ENCODE measurements around a stretch of chr20.

DNA sequence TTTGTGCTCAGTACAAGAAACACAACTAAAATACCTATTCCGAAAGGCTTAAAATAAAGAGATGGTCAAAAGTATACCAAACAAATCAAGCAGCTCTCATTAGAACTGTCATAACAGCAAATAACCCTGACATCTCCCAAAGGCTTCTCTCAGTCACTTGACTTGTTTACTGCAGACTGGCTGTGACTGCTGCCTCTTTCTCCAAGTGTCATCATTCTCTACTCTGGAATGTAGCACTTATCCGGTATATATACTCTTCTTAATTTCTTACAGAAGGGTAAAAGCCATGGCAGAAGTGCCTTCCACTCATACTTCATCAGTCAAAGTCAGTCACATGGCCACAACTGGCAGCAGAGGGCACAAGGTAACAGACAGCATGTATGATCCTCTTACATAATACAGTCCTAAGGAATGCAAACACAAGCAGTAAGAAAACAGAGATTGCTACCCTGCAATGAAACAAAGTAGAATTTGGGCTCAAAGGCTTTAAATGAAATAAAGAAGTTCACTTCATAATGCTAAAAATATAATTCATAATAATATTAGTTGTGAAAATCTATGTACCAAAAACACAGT lies 9.3 kb downstream of the NAPB start:
- PRO-cap = no peak
- RAMPAGE, long total RNA, 4 experiments = no peak in any of the 4 experiments

GRCh38 chr20:23456237-23457204 lies 3.8 kb upstream of the CST11 start:
- PRO-cap = no peak
- RAMPAGE, long total RNA, 4 experiments = no peak in any of the 4 experiments

- PRO-cap = no peak
- RAMPAGE, long total RNA, 4 experiments = no peak in any of the 4 experiments
Measured at GRCh38 chr20:23552192-23552611, 16.1 kb downstream of the CST9L start.

GRCh38 chr20:23756769-23757149 lies 6.0 kb upstream of the CST1 start:
- PRO-cap = no peak
- RAMPAGE, long total RNA, 4 experiments = no peak in any of the 4 experiments

- PRO-cap = no peak
- RAMPAGE, long total RNA, 4 experiments = no peak in any of the 4 experiments
Measured at GRCh38 chr20:23874736-23875384, 4.7 kb downstream of the CST5 start.

DNA sequence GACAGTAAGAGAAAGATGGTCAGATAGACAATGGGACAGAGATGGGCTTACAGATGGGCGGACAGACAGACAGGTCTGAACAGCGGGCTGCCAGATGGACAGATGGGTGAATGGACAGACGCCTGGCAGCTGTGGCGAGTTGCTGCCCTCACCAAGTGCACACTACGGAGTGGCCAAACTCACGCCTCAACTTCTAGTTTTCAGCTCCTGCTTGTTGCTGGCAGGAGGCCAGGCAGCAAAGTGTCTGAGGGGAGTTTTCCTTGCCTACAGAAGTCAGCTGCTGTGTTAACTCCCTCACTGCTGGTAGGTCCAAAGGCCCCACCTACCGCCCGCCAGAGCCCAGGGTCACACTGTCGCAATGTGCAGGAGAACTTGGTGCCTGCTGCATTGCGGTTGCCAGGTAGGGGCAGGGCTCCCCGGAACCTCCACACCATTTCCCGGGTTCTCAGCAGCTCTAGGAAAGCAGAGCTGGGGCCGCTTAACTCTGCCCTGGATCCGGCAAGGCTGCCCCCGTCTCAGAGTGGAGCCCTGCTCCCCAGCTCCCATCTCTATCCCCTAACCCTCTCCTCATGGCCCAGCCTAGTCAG lies 7.5 kb downstream of the GGTLC1 start:
- PRO-cap = no peak
- RAMPAGE, long total RNA, 4 experiments = no peak in any of the 4 experiments

- PRO-cap = no peak
- RAMPAGE, long total RNA, 4 experiments = no peak in any of the 4 experiments
Measured at GRCh38 chr20:24502082-24502666, 32.7 kb downstream of the SYNDIG1 start.

- PRO-cap = no peak
- RAMPAGE, long total RNA, 4 experiments = start-site peak on the plus strand in 2 of 4 experiments, at chr20:24931281-24931393 at its widest, 5 to 8 reads per replicate
Measured at GRCh38 chr20:24930991-24931919, 17.8 kb upstream of the CST7 start.

- PRO-cap = no peak
- RAMPAGE, long total RNA, 4 experiments = no peak in any of the 4 experiments
Measured at GRCh38 chr20:24959522-24959940, 10.5 kb downstream of the CST7 start.

DNA sequence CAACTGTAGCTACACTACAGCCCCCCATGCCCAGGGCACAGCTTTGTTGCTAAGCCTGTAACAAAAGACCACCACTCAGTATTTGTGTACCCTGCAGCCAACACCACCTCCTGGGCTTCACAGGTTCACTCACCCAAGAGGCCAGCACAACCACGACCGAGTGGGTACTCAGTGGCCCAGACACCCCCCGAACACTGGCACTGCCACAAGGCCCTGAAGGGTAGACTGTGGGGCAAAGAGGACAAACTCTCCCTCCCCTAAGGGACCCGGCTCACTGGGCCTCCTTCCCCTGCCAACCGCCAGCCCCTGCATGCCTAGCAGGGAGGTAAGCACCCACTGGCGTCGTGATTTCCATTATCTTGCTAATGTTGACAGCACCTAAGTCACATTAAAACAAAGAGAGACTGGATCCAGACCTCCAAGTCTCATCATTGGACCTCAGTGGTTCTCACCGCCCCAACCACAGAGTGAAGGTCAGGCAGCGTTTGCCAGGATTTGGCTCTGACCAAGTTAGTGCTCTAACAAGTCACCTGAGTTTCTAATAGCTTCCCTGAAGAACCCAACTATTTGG lies 13.9 kb upstream of the APMAP start:
- PRO-cap = no peak
- RAMPAGE, long total RNA, 4 experiments = start-site peak on the minus strand in 2 of 4 experiments, centred at positions 80 to 359 of the sequence, 8 to 36 reads per replicate

DNA sequence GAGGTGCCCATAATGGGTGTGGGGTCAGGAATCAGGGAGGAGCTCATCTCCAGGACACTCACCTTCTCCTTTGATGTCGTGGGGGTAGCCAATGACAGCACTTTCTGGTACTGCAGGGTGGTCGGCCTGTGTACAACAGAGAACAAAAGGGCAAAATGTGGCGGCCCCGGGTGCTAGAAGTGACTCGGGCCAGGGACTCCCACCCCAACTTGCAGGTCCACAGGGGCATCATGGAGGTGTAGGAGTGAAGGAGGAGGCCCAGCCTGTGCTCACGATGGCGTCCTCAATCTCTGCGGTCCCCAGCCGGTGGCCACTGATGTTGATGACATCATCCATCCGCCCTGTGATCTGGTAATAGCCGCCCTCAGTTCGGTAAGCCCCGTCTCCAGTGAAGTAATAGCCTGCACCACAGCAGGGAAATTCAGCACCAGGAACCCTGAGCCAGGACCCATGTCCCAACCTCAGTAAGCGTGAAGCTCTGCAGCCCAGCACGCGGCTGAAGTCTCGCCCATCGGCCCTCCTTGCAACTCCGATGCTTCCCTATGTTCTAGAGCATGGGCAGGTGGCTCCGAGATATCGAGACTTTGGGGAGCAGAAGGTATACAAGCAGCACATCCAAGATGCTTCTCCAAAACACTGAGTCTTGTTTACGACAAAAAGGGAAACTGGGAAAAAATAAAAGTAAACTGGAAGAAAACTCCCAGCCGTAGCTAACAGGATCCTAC lies 20.1 kb upstream of the APMAP start:
- PRO-cap = no peak
- RAMPAGE, long total RNA, 4 experiments = no peak in any of the 4 experiments

DNA sequence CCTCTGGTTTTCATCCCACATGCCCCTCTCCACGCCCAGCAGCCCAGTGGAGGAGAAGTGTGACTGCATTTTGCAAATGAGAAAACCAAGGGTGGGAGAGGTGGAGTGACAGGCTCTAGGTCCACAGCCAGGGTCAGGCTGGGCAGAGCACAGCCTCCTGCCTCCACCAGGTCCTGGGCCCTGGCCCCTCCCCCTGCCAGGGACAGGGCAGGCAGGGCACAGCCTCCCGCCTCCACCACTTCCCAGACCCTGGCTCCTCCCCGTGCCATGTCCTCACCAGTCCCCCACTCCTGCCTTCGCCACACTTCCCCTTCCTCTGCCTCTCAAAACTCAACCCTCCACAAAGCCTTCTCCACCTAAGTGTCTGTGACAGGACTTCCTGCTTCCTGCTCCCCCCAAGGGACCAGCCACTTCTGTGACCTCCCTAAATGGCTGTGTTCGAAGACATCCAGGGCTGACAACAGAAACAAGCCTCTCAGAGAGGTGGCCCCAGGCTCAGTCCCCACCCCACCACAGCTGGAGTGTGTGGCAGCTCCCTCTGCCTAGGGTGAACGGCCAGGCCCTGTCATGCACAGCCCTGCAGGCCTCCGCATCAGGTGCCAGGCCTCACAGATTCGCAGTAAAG lies 14.9 kb downstream of the ACSS1 start:
- PRO-cap = no peak
- RAMPAGE, long total RNA, 4 experiments = no peak in any of the 4 experiments

GRCh38 chr20:25197648-25197998 lies 2.1 kb downstream of the ENTPD6 start:
- PRO-cap = unidirectional peak, minus-strand start at chr20:25197947
- RAMPAGE, long total RNA, 4 experiments = no peak in any of the 4 experiments

DNA sequence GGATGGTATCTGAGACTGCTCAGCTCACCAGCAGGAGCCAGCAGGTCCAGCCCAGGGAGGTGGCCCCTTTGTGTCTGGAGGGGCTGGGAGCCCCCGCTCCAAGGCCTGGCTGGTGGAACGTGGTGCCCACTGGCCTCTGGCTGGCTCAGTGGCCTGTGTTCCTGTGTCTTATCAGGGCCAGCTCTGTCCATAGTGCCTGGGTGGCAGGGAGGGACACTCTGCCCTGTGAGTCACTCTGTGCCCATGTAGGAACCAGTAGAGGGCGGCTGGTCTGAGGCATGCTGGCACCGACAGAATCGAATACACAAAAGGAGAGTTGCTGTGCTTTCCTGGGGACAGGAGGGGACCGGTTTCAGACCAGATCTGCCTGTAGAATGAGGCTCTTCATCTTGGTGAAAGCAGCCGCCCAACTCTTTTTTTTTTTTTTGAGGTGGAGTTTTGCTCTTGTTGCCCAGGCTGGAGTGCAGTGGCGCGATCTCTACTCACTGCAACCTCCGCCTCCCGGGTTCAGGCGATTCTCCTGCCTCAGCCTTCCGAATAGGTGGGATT lies 7.5 kb downstream of the PYGB start:
- PRO-cap = bidirectional peak, plus-strand start at position 197 of the sequence, minus-strand start at position 185 of the sequence
- RAMPAGE, long total RNA, 4 experiments = no peak in any of the 4 experiments

DNA sequence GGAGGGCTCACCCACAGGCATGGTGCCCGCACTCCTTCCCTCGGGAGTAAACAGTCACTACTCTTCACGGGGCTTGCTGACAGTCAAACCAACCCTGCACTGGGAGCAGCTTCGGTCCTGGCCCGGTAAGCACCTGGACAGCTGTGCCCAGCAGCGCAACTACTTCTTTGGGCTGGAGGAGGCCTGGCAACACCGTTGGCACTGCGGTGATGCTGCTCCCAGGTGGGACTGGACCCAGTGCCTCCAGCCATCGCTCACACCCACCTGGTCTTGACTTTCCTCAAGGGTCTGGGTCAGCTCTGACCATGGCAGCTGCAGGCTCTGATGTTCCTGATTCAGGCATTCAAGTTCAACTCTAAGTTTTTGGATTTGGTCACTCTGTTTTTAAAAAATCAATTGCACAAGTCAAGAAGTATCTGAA lies 53.8 kb downstream of the GINS1 start:
- PRO-cap = no peak
- RAMPAGE, long total RNA, 4 experiments = start-site peak on the minus strand in 1 of 4 experiments, centred at position 332 of the sequence, 10 reads per replicate

GRCh38 chr20:25615116-25615890 lies 8.5 kb downstream of the NANP start:
- PRO-cap = no peak
- RAMPAGE, long total RNA, 4 experiments = start-site peak on the minus strand in 1 of 4 experiments, at chr20:25615326-25615663 at its widest, 8 reads per replicate

DNA sequence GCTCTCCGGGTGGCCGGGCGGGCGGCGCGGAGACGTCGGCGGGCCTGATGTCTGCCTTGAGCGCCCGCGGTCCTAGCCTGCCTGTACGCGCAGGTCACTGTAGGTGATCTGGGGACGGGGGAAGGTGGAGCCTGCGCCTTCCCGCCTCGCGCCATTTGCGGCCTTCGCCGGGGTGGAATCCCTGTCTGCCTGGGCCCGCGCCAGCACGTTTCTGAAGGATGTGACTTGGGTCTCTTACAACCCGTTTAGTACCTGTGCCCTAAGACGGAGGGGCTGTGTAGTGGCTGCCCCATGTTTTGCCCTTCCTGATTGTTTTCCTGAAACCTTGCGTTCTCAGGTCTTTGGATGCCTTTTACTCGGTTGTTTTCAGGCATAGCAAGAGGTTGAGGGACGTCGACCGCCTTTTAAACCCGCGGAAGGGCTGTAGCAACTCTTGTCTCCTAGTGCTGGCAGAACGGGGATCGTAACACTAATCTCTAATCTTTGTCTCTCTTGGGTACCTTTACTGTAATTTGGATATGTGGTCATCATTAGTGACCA lies 600 bp upstream of the NANP start:
- PRO-cap = bidirectional peak, plus-strand start at position 111 of the sequence, minus-strand start at position 74 of the sequence
- RAMPAGE, long total RNA, 4 experiments = no peak in any of the 4 experiments

DNA sequence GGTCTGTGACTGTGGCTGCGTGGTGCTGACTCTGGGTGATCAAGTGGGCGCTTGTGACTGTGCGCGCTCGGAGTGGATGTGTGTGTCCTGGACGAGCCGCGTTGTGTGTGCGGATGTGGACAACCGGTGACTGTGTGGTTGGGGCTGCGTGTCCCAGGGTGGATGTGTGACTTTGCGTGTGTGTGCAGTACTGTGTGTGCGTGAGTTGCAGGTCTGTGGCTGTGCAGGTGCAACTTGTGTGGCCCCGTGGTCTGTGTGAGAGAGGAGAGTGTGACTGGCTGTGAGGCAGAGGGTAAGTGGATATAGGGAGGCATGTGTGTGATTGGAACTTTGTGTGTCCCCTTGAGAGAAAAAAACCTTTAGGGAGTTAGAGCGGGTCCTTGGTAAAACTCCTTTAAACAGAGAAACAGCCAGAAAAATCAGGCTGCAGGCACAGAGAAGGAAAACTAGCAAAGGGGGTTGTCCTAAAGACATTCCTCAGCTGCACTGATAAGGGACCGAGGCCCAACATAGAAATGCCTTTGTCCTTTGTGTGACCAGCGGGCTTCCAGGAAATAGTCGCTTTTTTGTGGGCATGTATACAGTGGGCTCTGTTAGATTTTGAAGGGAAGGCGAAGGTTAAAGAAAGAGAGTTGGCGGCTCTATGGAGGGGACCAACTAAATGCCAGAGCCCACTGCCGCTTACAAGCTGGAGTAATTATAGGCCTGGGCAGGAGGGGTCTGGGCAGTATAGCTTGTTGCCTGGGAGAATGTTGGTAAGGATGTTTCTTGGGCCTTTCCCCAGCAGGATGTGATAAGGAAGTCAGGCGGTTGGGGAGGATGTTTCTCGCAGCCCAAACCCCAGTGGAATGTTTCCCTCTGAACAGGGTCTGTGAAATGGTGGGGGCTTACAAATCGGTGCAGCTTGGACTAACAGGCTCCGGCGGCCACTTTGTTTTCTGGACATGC lies 313.6 kb upstream of the ZNF337 start:
- PRO-cap = no peak
- RAMPAGE, long total RNA, 4 experiments = no peak in any of the 4 experiments

GRCh38 chr20:29410058-29410569 lies 1847.3 kb upstream of the DEFB115 start:
- PRO-cap = no peak
- RAMPAGE, long total RNA, 4 experiments = no peak in any of the 4 experiments

DNA sequence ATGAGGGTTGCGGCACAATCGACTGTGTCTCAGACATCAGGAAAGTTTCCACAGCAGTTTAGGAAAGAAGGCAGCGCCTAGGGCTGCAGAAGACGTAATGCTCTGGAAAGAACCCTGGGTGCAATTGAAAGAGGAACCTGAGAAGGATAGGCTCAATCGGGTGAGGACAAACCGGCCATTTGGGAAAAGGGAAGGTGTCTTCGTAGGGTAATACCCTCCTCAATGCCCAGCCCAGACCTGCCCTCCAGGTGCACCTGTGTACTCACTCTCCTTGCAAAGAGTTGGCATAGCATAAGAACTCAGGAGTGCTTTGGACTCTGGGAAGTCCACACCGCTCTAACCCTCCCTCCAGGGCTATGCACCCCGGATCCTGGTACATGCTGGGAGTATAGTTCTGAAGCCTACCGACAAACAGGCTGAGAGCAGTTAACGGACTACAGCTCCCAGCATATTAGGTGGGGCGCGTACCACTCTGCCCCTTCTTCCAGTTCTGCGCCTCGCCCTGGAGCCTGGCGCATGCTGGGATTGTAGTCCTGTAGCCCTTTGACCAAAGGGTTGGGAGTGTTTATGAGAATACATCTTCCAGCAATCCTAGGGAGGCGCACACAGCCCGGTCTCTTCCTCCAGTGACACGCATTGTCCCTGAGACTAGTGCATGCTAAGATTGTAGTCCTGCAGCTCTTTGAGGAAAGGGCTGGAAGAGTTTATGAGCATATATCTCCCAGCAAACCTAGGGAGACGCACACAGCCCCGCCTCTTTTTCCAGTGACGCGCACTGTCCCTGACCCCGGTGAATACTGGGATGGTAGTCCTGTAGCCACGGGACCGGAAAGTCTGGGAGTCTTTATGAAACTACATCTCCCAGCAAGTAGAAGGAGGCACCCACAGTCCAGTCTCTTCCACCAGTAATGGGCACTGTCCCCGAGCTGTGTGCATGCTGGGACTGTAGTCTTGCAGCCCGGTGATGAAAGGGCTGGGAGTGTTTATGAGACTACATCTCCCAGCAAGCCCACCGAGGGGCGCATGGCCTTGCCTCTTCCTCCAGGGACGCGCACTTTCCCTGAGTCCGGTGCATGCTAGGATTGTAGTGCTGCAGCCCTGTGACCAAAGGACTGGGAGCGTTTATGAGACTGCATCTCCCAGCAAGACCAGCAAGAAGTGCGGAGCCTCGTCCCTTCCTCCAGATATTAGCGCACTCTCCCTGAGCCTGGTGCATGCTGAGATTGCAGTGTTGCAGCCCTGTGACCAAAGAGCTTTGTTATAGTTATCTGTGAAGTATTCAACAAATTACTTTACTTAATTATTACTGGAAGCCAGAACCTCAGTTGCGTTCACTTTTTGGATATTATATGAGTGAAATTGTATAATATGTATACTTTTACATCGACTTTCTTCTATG lies 1812.3 kb upstream of the DEFB115 start:
- PRO-cap = unidirectional peak, minus-strand start at position 901 of the sequence
- RAMPAGE, long total RNA, 4 experiments = no peak in any of the 4 experiments